AG09309 (cell line): ENCODE measurements around a stretch of chr5.

DNA sequence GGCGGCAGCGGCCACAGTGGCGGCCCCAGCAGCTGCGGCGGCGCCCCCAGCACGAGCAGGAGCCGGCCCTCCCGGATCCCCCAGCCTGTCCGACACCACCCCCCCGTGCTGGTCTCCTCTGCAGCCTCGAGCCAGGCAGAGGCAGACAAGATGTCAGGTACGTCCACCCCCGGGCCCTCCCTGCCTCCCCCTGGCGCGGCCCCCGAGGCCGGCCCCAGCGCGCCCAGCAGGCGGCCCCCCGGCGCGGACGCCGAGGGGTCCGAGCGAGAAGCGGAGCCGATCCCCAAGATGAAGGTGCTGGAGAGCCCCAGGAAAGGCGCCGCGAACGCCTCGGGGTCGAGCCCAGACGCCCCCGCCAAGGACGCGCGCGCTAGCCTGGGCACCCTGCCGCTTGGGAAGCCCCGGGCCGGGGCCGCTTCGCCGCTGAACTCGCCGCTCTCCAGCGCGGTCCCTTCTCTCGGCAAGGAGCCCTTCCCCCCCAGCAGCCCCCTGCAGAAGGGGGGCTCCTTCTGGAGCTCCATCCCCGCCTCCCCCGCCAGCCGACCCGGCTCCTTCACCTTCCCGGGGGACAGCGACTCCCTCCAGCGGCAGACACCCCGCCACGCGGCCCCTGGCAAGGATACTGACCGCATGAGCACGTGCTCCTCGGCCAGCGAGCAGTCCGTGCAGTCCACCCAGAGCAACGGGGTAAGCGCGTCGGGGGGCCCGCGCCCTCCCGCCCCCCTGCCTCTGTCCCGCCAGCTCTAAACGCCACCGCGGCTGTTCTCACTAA is 93.8 kb upstream of the OTULINL start:
- RRBS = 77% methylated on average over 8 of the region's 79 CpGs

- RRBS = no CpG with 5 or more reads among the region's 6 CpGs
Measured at GRCh38 chr5:14510350-14510594, 71.3 kb upstream of the OTULINL start.

- RRBS = no CpG with 5 or more reads among the region's 8 CpGs
Measured at GRCh38 chr5:14580739-14581349, 748 bp upstream of the OTULINL start.

DNA sequence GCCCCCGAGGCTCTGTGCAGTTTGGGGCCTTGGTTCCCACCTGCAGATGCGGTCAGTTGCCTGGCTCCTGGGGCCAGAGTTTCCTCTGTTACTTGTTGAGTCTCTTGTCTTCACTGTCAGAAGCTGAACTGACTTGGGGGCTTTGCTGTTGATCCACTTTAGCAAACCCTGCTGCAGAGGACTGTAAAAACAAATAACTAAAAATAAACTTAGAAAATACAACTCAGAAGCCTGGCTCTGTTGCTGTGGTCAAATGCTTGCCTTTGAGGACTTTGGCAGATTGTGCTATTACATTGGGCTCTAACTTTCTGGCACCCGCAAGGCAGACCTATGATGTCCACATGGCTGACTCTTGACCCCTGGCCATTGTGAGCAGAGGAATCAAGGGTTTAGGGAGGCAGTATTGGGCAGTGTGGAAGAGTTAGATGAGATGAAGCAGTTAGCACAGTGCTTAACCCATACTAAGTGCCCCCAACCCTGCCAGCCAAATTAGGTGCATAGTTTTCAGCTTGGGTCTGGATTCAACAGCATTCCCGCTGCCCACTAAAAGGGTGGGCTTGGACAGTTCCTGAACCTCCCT is 34.0 kb downstream of the OTULIN start:
- RRBS = no CpG with 5 or more reads among the region's 4 CpGs

DNA sequence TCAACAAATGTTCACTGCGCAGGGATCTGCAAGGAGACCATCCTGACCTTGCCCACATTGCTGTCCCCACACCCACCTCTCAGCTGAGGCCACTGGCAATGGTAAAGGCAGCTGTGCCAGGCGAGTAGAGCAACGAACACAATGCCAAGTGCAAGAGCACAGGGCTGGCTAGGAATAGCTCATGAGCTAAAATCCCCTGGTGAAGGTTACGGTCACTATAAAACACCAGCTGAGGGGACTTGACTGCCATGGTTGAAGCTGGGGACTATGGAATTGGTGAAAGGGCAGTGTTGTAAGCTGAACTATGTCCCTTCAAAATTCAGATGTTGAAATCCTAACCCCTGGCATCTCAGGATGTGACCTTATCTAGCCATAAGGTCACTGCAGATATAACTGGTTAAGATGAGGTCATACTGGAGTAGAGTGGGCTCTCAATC is 96.1 kb downstream of the OTULIN start:
- RRBS = no CpG with 5 or more reads among the region's 4 CpGs

DNA sequence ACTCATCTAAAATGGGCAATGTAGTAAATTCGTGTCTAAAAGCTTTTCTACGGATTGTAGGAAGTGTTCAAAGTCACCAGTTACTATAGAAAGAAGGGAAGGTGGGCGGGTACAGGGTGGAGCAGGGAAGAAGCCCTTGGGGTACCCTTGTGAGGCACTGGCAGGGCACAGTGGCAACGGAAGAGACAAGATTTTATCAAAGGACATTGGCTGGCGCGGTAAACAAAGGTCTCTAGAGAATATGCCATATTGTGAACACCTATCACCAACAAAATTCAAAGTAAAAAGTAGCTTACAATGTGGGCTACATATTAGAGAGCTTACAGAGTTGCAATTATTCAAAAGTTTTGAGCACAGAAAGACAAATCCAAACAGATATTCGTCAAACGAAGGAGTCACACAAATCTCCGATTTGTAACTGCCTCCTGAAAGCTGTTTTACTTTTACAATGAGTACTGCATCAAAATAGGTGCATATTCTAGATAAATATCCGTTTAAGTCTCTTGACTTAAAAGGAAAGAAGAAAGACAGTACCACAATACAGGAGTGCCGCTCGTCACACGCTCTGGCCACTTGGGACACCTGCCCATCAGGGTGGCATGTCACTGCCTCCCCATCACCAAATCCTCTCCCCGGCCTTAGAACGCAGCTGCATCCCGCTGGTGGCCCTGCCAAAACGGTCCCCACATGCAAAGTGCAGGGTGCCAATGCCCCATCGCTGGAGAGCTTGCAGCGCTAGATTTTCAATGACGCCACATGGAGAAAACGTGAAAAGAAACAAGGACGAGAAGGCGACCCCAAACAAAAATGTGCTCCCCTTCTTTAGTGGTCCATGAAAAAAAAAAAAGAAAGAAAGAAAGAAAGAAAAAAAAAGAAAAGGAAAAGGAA is 1.4 kb downstream of the ANKH start:
- RRBS = no CpG with 5 or more reads among the region's 23 CpGs

- RRBS = no CpG with 5 or more reads among the region's 4 CpGs
Measured at GRCh38 chr5:14895203-14895468, 23.6 kb upstream of the ANKH start.

DNA sequence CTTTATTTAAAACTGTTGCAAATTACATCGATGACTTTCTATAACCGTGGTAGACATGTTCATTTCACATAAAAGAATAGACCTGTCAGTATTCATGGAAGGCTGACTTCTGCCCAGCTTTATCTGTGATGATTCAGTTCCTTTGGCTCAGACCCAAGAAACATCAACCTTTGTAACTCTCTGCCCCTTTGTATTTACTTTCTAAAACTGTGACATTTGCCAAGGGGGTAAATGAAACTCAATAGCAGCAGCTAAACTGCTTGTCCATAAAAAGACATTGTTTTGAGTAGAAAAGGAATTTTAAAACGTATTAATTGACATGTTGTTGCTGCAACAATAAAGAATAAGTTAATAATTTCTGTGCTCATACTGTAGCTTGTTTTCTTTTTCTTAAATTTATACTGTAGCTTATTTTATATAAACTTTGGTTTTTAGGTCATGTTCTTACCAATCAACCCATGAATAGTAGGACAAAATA is 137.9 kb upstream of the ANKH start:
- RRBS = no CpG with 5 or more reads among the region's 3 CpGs

DNA sequence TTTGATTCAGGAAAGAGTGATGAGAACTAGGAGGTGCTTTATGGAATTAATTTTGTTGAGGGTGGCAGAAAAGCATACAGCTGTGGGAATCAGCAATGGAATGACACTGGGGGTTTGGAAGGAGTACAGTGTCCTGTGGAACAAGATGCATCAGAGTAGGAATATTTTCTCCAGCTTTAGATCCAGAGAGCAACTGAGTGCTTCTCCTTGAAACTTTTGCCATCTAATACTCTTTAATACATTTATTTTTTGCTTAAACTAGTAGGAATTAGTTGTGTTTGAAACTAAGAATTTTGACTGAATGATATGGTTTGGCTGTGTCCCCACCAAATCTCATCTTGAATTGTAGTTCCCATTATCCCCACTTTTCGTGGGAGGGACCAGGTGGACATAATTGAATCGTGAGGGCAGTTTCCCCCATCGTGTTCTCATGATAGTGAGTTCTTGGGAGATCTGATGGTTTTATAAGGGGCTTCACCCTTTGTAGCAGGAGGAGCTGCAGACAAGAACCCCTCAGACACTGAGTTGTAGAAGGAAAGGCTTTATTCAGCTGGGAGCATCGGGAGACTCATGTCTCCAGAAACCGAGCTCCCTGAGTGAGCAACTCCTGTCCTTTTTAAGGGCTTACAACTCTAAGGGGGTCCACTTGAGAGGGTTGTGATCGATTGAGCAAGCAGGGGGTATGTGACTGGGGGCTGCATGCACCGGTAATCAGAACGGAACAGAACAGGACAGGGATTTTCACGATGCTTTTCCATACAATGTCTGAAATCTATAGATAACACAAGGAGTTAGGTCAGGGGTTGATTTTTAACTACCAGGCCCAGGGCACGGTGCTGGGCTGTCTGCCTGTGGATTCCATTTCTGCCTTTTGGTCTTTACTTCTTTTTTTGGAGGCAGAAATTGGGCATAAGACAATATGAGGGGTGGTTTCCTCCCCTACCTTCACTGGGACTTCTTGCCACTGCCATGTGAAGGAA is 158.3 kb downstream of the FBXL7 start:
- RRBS = no CpG with 5 or more reads among the region's 10 CpGs

- RRBS = no CpG with 5 or more reads among the region's 6 CpGs
Measured at GRCh38 chr5:15901826-15902467, 277.6 kb downstream of the MARCHF11 start.

DNA sequence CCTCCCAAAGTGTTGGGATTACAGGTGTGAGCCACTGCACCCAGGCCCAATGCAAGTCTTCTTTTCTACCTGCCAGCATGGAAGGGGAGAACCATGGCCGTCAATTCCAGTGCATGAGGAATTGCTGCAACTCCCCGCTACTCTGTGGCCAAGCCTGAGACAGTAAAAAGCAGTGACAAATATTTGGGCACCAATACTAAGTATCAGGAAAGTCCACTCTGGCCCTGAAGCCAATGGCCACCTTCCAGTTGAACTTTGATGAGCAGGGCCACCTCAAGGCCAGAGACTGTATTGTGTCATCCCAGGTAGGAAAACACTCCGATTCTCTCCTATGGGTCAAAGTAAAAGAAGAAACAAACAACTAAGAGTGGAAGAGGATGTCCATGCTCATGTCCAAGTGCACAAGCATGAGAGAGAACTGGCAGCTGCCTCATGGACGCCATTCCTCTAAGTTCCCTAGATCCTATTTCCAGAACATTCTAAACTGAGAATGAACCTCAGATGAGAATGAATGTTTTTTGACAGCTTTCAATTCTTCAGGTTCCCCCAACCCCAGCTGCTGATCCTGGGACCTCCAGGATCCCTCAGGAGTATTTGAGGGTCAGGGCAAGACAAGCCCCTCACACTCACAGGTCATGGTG is 27.1 kb downstream of the RETREG1 start:
- RRBS = no CpG with 5 or more reads among the region's 4 CpGs

DNA sequence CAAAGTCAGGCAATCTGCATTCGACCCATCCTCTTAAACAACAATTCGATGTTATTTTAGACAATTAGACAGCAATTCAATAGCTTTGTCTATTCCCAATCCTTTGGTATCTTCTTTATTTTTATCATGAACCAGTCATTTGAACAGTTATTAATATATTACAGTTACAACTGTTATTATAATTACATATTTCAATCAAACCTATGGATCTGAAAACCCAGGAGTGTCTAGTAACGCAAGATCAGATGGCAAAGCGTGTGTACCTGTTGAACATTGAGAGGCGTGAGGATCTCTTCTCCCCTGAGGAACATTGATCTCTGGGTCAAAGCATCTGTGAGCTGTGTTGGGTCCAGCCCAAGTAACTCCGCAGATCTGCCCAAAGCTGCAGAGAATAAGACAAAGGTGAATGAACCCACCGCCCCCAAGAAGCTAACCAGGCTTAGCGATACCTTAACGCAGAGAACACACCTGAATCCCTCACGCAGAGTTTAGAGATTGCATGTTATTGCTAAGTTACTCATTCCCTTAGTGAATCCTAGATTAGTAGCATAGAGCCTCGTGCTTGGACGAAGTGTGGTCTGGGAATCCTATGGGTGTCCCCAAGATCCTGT is 149.1 kb upstream of the RETREG1 start:
- RRBS = no CpG with 5 or more reads among the region's 12 CpGs

GRCh38 chr5:16780382-16780881 is 155.7 kb downstream of the MYO10 start:
- RRBS = no CpG with 5 or more reads among the region's 6 CpGs

DNA sequence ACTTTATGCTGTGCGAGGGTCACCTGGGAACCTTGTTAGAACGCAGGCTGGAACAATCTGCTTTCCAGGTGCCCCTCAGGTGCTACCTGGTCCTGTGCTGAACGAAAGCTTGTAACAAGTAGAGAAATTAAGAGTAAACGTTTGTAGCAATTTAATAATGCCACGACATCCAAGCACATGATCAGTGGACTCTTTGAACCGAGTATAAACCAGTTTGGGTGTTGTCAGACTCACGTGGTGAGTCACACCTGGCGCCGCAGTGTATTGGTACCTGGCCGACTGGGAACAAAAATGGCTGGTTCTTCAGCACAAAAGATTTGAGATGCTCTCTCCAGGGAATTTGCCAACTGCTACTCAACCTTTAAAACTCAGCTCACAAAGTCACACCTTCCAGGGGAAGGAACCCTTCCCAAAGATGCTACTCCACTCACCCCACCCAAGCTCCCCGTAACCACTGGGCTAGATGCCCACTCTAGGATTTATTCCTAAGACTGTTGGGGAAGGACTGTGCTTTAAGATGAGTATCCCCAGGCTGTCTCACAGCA is 999 bp upstream of the MYO10 start:
- RRBS = no CpG with 5 or more reads among the region's 11 CpGs

- RRBS = no CpG with 5 or more reads among the region's 5 CpGs
Measured at GRCh38 chr5:17282278-17282693, 64.9 kb downstream of the BASP1 start.

DNA sequence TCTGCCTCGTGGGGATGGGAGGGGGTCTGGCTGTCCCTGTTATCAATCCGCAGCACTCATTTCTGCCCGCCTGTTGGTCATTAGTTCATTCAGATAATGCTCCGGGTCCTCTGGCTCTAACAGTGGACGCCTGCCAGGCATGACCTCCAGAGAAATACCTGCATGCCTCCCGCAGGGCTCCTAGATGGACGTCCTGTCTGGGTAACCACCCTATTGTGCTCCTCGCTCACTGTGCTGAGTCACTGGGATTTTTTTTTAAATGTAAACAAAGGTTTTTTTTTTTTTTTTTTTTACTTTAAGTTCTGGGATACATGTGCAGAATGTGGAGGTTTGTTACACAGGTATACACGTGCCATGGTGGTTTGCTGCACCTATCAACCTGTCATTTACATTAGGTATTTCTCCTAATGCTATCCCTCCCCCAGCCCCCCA is 116.4 kb downstream of the H3Y2 start:
- RRBS = no CpG with 5 or more reads among the region's 9 CpGs

DNA sequence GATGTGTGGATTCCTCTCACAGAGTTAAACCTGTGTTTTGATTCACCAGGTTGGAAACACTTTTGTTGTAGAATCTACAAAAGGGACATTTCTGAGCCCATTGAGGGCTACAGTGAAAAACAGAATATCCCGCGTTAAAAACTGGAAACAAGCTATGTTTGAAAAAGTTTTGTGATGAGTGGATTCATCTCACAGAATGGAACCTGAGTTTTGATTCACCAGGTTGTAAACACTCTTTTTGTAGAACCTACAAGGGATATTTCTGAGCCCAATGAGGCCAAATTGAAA is 379.0 kb downstream of the PRDM9 start:
- RRBS = no CpG with 5 or more reads among the region's 2 CpGs

- RRBS = no CpG with 5 or more reads among the region's 8 CpGs
Measured at GRCh38 chr5:31916307-31916719, 257.8 kb downstream of the GOLPH3 start.

- RRBS = no CpG with 5 or more reads among the region's 18 CpGs
Measured at GRCh38 chr5:32017681-32018899, 156.0 kb downstream of the GOLPH3 start.

- RRBS = no CpG with 5 or more reads among the region's 7 CpGs
Measured at GRCh38 chr5:32071676-32072059, 102.5 kb downstream of the GOLPH3 start.